Skin of body (tissue), 2 donors: ENCODE results near the gene FTMT.

- RAMPAGE, long total RNA = no peak
Measured at GRCh38 chr5:121851578-121852089, at the start of gene FTMT. Gene FTMT (plus strand): TSS chr5:121851882.

- RAMPAGE, long total RNA = no peak
Measured at GRCh38 chr5:122849404-122850687, 4.4 kb downstream of the SNX24 start.

GRCh38 chr5:123094767-123095659 is 6.0 kb downstream of the PRDM6 start:
- RAMPAGE, long total RNA = no peak

GRCh38 chr5:123098671-123099910 is 10.1 kb downstream of the PRDM6 start:
- RAMPAGE, long total RNA = no peak

DNA sequence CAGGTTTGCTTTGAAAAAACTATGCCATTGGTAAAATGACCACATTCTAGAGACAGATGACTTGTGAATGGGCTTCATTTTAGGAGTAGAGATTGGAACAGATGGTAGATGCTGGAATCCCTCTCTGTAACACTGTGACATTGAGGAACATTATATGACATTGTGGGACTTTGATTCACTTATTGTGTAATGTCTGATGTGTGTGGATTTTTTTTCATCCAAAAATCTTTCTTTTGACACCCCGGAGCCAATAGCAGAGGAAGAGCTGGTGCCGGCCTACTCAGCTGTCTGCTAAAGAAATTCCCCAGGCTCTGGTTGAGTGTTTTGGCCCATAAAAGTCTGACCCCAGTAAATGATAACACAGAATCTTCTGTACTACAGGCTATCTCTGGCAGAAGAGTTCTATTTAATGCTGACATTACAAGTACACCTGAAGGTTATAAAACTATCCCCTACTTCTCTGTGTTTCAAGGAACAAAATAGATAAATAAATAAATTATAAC is 6.4 kb upstream of the CEP120 start:
- RAMPAGE, long total RNA = no peak

- RAMPAGE, long total RNA = no peak
Measured at GRCh38 chr5:123460046-123460722, 37.0 kb upstream of the CEP120 start.

DNA sequence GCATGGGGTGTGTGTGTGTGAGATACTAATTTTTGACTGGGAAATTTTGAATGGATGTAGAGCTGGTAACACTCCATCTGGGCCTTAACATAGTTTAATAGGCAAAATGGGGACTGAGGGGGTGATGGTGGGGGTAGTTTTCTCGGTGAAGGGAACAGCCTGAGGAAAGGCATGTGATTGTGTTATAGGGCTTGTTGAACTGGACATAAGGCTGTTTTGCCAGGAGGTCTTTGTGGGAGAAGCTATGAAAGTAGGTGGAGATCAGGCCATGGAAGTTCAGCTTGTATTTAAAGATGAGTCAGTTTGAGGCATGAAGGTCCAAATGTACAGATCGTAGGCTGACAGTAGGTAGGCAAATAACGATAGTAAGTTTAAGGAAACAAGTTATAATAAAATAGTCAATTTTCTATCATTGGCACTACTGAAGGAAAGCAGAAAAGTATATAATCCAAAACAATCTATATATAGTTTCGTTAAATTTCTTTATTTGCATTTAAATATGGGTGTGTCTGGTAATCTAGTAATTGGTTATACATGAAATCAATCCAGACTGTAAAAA is 2.7 kb downstream of the CSNK1G3 start:
- RAMPAGE, long total RNA = no peak

- RAMPAGE, long total RNA = no peak
Measured at GRCh38 chr5:124209758-124210071, 536.7 kb downstream of the ZNF608 start.

GRCh38 chr5:124649528-124650048 is 96.9 kb downstream of the ZNF608 start:
- RAMPAGE, long total RNA = no peak

DNA sequence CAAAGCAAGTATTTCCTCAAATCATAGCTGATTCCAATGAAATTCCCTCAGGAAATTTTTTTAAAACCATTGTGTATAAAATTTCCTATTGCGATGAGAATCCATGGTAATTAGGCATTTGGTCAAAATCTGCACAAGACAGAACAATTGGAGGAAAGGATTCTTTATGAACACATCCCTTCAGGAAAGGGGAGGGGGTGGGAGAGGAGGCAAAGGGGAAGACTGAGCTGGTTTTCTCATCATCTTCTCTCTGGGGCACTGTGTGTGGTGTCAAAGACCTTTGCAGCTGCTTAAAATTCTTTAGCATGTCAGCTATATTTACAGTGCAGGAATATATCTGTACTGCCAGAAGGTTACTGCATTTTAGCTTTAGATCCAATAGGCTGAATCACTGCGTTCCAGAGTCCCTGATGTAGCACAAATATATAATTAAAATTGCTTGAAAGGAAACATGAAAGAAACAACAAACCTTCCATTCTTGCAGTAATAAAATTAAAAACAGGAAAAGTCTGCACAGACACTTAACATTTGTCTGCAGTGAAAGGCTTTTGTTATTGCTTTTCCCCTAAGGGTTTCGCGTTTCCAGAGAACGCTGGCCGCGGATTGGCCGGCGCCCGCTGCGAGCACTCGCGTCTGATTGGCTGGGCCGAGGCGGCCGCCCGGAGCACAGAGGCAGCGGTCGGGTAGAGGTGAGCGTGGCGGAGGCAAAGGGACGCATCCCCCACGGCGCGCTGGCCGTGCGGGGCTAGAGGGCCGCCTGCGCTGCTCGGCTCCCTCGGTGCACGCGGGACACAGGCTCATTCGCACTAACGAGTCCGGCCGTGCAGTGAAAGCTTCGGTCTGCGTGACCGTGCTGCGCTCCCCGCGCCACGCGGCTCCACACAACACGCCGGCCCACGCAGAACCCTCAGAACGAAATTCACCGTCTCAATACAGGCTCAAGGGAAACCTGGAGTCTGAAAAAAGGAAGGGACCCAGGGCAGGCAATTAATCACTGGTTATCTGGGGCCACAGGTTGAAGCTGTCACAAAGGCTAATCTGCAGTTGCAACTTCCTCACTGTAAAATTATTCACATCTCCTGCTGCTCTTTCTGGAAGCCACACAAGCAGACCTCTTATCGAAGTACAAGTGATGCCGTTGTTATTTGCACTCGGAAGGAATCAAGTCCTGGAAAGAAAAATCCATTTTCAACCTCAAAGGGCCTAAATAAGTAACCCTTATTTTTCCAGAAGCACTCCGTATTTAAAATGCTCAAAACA is 94.9 kb downstream of the ZNF608 start:
- RAMPAGE, long total RNA = no peak

- RAMPAGE, long total RNA = no peak
Measured at GRCh38 chr5:124677743-124678305, 68.6 kb downstream of the ZNF608 start.

GRCh38 chr5:124741616-124742567 is 4.5 kb downstream of the ZNF608 start:
- RAMPAGE, long total RNA = no peak

DNA sequence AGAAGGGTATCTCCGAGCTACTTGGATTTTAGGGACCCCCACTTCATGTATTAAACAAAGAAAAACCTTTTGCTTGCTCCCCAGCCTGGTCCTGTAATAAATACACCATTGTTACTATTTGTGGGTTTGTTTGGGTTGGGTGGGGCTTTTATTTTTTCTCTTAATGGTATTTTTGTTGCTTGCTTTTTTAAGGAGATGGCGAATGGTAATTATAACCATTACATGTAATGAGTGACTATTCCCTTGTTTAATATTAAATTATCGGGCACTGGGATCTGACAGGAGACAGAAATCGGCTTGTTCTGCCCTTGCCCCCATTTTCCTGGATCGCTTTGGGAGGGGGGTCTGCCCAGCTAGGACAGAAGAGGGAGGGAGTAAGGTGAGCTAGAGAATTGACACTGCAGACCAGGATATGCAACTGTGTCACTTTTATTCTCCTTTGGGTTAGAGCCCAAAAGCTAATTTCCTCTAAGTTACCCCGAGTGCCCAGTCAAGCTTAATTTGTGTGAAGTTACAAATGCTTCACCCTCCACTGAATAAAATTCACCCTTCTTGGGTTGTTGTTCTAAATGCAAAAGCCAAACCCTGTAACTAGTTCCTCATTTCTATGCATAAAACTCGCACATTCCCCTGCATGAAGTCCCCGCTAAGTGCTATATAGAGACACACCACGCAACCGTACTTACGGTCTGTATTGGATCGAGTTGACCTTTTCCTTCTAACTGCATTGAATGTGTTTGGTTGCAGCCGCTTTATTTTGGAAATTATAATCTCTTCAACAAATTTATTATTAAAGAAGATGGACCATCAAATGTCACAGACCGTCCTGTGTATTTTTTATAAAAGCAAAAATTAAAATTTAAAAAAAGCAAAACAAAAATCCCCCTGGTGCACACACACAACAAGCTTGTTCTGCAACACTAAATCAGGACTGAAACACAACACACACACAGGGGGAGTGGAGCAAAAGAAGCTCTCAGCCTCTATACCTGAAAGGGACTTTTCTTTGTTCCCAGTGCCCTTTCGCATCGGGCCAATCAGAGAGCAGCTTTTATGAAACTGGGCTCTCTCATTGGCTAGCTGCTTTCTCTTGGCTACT is 1.8 kb upstream of the ZNF608 start:
- RAMPAGE, long total RNA = no peak

GRCh38 chr5:125012592-125013052 is 266.2 kb upstream of the ZNF608 start:
- RAMPAGE, long total RNA = no peak

DNA sequence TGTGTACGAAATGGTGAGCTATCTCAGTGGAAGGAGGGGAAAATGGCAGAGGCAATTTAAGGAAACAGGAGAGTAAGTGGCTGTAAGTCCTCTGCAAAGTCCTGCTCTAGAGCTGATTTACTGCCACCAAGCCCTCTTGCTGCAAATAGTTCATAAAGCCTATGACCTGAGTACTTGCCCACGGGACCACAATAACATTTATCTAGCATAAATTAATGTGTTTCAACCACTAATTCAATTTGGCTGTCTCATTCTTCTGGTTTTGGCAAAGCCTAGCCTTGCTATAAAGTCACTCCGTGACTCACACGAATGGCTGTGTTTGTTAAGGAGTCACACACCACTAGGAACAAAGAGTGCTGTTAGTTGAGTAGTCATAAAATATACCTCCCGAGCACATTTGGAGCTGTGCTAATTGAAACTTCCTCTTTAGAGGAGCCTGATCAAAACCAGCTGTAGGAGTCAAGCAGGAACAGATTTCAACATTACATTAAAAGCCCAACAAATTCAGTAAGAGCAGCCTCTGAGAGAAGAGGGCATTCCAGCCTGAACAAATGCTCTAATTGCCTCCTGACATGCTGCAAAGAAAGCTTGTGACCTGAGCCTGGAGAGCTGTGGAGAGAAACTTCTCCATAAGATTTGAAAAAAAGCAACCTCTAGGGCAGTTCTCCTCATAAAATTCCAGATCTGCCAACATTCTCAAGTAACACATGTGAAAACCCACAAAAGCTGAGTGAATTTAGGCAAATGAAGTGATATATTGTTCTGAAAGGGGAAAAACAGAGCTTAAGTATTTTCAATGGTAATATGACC is 738.8 kb upstream of the ZNF608 start:
- RAMPAGE, long total RNA = no peak

- RAMPAGE, long total RNA = no peak
Measured at GRCh38 chr5:126486419-126486761, 63.2 kb downstream of the GRAMD2B start.

DNA sequence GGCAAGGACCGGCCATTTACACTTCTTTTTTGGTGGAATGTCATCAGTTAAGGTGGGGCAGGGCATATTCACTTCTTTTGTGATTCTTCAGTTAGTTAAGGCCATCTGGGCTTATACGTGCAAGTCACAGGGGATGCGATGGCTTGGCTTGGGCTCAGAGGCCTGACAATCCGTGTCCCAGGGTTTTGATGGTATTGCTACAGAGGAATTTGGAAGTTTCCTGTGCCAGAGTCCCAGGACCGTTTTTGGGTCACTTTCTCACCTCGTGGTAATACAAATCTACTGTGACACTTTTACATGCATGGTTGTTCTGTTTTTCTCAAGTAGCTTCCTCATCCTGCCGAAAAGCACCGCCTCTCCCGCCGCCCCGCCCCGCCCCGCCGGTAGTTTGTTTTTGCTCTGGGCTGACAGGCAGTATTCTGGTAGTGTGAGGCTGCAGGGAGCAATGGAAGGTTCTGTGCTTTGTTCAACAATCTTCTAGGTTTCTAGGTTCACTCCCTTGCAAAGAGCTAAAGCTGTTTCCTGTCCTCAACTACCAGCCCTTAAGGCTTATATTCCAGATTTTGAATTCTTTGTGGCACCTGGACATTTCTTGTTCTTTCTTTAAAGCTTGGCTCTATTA is 68.7 kb downstream of the LMNB1 start:
- RAMPAGE, long total RNA = no peak

DNA sequence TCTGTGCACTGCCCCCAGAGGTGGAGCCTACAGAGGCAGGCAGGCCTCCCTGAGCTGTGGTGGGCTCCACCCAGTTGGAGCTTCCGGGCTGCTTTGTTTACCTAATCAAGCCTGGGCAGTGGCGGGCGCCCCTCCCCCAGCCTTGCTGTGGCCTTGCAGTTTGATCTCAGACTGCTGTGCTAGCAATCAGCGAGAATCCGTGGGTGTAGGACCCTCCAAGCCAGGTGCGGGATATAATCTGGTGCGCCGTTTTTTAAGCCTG is 118.8 kb downstream of the LMNB1 start:
- RAMPAGE, long total RNA = no peak

DNA sequence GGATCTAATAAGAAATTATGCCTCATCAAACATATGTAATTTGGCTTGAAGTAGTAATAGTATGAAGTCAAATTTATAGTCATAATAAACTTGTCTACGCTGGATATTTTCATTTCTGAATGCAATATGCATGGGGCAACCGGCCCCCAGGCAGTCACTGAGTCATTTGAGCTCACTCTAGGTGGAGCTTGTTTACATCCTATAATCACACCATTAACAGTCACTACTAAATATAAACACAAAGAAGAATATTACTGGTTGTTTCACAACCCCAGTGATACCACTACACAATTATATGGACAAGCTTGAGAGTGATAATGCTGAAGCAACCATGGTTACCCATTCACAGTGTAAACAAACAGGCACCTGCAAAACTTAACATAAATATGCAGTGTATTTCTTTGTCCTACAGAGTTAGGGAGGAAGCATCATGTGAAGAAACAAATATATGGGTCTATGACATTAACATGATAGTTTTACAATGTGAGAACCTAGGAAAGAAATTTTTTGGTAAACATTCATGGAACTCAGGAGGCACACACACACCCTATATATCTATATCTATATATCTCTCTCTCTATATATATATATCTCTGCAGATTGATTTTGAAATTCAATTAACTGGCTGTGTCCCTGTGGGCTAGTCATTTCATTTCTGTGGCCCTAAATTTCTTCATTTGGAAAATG is 68.5 kb downstream of the MARCHF3 start:
- RAMPAGE, long total RNA = no peak

GRCh38 chr5:127289860-127290450 is 641 bp upstream of the MEGF10 start:
- RAMPAGE, long total RNA = no peak